Fibroblast of the aortic adventitia (primary cell): ENCODE measurements around the genes ANXA2 and ICE2.

GRCh38 chr15:57469052-57469600 is 92.8 kb downstream of the CGNL1 start:
- CAGE, long polyA plus RNA = no peak

DNA sequence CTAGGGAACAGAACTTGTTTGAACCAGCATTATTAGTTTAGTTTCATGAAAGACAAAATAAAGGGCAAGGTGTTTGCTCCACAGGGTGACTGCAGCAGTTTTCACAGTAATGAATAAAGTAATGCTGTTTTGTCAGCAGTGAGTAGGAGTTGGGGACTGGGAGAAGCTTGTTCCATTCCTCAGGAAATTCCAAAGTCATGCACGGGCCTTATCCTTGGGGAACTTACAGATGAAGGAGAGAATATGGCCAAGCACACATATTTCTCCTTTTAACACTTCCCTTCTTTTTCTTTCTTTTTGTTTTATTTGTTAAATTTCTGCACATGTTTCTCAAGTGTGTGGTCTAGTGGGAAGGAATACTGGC is 100.4 kb downstream of the CGNL1 start:
- CAGE, long polyA plus RNA = no peak

DNA sequence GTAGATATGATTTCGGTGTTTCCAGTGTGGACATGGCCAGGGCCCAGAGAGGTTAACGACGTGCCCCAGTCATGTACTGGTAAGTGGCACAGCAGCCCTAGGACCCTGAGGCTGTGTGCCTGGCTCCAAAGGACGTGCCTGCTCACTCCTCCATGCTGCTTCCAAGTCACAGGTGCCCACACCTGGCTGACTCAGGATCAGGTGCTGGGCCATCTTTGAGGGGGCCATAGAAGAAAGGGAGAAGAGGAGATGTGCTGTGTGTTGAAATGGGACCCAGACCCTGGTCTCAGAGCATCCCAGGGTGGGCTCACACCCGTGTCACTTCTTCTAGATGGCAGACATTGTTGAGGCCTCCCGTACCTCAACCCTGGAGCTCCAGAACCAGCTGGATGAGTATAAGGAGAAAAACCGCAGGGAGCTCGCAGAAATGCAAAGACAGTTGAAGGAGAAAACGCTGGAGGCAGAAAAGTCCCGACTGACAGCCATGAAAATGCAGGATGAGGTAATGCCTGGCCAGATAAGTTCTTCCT is 67.4 kb upstream of the MYZAP start:
- CAGE, long polyA plus RNA = no peak

DNA sequence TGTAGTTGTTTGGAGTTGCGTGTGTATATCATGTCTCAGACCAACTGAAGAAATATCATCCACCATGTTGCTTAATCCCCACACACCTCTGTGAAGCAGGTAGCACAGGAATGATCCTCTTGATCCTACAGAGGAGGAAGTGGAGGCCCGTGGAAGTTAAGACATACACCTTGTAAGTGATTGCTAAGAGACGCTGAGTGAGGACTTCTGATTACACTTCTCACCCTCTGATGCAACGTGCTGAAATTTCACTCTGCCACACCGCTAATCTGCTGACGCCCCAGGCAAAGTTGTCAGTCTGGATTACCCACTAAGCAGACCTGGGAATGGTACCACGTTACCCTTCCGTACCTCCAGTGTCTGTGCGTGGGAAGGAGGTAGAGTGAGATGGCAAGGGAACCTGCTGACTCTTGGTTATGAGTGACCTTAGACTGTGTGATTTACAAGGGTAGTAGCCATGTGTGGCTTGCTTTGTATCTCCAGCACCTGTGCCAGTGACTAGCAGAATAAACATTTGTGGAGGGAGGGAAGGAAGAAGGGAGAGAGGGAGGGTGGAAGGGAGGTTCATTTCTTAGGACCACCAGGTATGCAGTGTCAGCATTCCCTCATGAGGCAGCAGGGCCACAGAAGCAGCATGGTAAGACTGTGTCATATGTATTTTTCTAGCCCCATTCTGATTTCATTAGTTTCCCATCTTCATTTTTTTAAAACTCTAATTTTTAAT is 115.1 kb downstream of the ALDH1A2 start:
- CAGE, long polyA plus RNA = no peak

DNA sequence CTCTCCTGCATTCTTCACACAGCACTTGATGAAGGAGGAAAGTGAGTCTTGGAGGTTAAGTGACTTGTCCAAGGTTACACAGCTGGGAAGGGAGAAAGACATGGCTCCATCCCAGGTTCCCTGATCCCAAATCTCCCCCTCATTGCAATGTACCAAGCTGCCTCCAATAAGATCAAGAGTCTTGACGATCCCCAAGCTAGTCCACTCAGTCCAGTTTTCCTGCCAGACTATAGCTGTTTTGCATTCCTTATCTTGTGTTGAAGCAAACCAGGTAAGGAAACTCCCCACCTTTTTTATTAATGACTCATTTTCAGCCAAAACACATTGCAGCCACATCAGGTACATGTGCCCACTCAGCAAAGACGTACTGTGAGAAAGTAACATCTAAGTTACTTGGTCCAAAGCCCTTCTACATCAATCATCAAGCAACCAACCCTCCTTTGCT is 41.9 kb downstream of the LIPC start:
- CAGE, long polyA plus RNA = no peak

GRCh38 chr15:58568033-58568600 is 136.3 kb downstream of the LIPC start:
- CAGE, long polyA plus RNA = no peak

DNA sequence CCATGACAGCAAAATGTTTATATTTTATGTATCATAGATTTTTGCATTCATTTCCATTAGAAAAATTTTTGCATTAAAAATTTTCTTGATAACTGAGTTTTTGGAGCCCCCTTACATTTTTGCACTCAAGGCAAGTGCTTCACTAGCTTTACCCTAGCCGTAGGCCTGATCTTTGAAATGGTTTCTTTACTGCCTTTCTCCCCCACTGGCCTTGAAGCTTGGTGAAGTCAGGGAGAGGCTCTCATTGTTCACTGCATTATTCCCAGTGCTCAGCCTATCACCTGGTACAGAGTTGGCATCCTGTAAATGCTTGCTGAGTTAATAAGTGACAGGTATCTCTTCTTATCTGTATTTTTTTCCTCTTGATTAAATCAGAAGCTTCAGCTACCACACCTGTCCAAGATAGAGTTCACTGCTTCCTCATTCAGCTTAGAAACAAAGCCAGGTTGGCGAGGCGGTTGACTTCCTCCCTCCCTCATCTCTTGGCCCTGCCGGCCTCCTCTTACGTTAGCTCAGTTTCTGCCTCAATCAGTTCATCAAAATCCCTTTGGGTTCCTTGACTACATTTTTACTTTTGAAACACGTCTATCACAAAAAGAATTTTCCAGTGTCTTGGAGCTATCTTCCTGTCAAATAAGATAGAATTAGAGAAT is 142.8 kb downstream of the LIPC start:
- CAGE, long polyA plus RNA = no peak

DNA sequence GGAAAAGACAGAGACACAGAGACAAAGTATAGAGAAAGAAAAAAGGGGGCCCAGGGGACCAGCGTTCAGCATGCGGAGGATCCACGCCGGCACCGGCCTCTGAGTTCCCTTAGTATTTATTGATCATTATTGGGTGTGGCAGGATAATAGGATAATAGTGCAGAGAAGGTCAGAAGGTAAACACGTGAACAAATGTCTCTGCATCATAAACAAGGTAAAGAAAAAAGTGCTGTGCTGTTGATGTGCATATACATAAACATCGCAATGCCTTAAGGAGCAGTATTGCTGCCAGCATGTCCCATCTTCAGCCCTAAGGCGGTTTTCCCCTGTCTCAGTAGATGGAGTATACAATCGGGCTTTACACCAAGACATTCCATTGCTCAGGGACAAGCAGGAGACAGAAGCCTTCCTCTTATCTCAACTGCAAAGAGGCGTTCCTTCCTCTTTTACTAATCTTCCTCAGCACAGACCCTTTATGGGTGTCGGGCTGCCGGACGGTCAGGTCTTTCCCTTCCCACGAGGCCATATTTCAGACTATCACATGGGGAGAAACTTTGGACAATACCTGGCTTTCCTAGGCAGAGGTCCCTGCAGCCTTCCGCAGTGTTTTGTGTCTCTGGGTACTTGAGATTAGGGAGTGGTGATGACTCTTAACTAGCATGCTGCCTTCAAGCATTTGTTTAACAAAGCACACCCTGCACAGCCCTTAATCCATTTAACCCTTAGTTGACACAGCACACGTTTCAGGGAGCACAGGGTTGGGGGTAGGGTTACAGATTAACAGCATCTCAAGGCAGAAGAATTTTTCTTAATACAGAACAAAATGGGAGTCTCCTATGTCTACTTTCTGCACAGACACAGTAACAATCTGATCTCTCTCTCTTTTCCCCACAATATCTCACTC is 62.6 kb downstream of the MINDY2 start:
- CAGE, long polyA plus RNA = no peak

DNA sequence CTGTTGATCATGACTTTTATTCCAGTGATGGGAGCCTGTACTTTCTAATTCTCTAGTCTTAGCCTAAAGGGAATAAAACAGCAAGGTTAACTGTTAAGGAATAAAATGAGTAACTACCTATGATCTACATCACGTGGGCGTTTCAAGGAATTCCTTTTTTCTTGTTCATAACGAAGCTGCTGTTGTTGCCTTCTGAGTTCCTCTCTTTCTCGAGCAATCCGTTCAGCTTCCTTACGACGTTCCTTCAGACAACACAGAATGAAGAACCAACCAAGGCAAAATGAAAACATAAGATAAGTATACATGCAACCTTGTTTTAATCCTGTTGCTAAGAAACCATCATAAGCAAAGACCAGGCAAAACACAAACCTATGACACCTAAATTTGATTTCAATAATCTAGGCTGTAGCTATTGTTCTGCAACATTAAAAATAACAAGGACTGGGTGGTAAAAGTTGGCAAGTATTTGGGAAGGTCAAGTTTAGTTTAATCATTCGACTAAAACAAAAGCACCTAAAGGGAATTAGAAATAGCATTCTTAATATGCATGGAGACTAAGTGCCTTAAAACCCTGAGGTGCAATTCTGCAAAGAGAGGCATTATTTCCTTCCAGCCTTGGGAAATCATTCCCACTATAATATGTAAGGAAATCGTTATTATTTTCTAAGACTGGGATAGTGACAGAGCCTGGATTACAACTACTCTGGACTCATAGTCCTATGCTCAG is 44.0 kb downstream of the SLTM start:
- CAGE, long polyA plus RNA = no peak

DNA sequence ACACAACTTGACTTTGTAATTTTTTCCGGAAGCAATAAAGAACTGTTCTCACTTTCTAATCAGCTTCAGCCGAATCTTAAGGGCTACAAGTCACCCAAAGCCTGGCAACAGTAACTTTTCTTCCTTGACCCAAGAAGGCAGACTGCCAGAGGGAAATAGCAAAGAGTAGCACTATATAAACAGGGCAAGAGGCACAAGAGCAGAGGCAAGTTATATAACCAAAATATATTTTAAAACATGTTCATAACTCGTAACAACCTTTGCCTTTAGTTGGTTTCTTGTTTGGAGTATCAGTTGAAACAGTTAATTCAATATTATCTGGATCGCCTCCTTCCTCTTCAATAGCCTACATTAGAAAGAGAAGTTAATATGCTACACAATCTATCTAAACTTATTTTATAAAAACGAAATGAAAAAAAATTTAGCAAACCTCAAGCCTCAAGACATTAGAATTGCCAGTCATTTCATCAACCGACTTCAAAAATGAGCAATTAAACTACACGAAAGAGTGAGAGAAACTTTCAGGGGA is 1.3 kb downstream of the SLTM start:
- CAGE, long polyA plus RNA = no peak

- CAGE, long polyA plus RNA = no peak
These were observed 16.2 kb upstream of the GCNT3 start for GRCh38 chr15:59595290-59595901.

DNA sequence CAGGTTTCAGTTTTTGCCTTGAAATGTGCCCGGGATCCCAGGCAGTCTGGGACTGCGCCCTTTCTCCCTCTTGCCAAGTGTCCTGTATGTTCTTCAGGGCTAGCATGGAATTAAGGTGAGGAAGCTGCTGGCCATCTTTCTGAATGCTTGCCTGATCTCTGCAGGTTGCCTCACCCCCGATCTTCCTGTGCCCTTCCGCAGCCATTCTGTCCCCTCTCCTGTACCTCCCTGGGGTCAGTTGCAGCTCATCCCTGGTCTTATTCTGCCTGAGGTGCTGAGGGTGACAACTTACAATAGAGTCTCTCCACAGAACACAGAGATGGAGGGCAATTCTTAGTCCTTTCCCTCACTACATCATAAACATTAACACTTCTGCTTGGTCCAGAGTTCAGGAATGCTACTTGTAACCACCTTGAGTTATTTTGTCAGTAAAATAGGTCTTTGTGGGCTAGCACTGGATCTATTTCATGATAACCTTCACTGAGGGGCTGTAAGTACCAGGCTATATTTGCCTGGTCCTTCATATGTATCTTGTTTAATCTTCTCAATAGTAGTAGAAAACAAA is 1.1 kb downstream of the GCNT3 start:
- CAGE, long polyA plus RNA = no peak

- CAGE, long polyA plus RNA = no peak
These were observed 14.2 kb downstream of the GCNT3 start for GRCh38 chr15:59625724-59626335.

DNA sequence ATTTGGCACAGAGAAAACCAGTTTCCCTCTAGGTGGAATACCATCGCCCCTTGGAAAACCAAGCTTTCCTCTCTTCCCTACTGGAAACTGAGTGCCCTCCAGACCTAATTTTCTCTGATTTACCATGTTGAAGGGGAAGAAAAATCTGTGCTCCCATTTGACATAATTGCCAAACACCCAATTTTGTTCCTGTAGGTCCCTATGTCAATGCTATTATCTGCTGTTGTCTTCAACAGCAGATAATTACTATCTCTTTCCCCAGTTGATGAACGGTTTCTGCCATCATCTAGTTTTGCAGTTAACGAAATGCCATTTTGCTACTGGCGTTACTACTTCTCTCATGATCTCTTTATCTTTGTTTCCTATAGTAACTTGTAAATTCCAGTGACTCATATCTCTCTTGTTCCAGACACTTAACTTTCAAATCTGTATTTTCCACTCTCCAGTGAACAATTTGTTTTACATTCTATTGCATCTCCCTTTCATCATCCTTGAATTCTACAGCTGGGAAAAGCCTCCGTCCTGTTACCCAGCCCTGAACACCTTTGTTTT is 111.5 kb downstream of the FOXB1 start:
- CAGE, long polyA plus RNA = no peak

GRCh38 chr15:60350970-60351447 is 46.8 kb downstream of the ANXA2 start:
- CAGE, long polyA plus RNA = no peak

DNA sequence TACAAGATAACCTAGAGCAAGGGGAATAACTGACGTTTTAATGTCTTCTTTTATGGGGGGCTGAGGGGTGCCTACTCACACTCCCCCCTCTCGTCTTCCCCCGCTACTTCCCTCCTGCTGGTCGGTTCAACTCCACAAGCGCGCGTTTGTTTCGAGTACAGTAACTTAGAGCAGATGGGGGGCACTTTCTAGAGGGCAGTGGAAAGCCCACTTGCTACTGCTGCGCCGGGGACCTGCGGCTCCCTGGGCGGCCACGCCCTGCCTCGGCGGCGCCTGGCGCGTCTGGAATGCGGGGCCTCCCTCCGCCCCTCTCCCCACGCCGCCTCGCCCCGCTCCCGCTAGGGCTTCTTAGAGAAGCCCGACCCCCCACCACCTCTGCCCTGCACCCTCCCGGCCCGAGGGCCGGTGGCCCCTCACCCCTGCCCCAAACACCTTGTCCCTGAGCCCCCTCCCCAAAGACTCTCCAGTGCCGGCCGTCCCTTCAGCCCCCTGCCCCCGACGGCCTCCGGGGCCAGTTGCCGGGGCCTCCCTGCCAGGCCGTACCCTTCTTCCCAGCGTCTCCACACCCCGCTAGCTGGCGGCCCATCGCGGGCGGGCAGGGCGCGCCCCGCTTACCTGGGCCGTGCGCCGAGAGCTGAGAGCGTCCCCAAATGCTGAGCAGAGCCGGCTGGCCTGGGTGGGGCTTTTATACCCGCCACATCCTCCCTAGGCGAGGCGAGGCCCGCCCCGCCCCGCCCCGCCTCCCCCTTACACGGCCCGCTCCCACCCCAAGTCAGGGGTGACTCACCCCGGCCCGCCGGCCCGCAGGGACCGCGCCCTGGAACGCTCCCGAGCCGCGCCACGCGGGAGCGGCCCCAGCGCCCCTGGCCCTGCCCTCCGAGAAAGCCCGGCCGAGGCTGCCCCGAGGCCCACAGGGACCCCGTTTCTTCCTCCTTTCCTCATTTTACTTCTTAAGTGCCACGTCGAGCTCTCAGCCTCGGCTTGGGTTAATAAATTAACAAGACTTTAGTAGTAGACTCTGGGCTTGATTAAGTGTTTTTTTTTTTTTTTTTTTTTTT is at the start of gene ANXA2:
TSS of gene ANXA2 (minus strand) at position 659 of the 1,058 bp plus-strand sequence.
- CAGE, long polyA plus RNA = no peak

DNA sequence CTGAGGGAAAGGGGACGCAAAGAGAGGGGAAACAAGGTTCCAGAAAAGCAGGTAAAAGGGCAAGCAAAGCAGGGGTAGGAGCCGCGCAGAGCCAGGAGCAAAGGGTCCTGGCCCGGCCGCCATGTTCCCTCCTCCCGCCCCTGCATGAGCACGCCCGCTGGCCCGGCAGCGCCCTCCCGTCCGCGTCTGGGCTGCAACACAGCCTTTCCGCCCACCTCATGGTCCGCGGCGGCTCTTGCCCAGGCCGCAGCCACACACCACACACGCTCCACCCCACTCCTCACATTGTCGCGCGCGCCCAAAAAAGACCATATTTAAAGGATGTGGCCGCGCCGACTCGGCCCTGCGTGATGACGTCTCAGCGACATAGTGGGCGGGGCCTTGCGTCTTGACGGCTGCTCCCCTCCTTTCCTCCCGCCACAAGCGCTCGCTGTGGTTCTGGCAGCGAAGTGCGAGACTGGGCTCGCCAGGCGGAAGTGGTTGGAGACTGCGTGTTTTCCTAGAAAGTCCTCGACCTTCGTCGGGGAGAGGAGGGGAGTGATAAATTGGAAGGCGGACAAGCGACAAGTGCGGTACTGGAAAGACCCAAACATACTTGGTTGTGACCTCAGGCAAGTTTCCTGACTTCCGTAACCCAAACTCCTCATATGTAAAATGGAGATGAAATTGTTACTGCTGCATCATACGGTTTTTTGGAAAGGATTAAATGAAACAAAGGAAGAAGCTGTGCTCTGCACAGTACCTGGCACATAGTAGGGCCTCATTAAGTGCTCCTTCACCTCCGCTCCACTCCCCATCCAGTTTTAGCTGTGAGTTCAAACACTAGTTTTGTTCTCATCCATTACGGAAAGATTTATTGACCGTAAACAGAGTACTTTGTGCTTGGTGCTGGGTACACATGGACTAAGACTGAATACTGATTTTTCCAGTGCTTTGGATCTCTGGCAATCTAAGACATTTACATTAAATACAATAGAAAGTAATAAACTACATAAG is at the start of gene ICE2:
TSS of gene ICE2 (minus strand) at position 355 of the 996 bp plus-strand sequence.
- CAGE, long polyA plus RNA = no peak

DNA sequence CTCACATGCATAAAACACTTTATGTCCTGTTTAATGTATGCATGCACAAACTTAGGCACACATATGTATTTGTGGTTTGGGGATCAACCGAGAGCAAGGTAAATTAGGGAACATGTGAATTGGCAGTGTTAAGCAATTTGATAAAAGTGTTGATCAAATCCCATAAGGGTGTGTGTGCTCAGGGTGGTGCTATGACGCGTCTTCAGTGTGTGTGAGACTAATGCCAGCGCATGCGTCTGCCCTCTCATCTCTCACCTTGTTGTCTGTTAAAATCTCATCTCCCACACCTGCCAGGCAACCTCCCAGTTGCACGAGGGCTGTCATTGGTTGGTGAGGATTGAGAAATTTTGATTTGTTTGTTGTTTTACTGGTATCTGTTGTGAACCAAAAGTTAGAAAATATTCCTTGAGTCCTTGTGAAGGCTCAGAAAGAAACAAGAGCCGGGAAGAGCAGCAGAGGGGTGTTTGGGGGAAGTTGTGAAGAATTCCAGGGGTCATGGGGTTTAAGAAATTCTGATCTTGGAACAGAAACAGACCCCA is 137.2 kb upstream of the ICE2 start:
- CAGE, long polyA plus RNA = no peak

DNA sequence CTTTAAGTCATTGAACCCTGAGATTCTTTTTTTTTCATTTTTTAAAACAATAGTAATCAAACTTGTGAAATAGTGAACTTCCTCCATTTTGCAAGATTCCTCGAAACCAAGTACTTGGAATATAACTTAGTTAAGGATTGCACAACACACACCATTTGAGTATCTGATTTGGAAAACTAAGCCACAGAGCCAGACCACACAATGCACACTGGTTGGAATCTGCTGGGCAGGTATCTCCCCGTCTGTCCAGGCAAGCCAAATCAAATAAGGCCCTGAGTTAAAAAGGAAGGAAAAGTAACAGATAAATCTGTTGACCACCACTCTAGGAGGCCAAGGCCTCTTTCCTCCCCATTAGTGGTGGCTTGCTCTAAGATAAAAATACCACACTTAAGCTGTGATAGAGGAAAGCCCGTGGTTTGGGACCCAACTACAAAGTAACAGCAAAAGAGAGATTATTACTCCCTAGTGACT is 177.6 kb upstream of the ICE2 start:
- CAGE, long polyA plus RNA = no peak

DNA sequence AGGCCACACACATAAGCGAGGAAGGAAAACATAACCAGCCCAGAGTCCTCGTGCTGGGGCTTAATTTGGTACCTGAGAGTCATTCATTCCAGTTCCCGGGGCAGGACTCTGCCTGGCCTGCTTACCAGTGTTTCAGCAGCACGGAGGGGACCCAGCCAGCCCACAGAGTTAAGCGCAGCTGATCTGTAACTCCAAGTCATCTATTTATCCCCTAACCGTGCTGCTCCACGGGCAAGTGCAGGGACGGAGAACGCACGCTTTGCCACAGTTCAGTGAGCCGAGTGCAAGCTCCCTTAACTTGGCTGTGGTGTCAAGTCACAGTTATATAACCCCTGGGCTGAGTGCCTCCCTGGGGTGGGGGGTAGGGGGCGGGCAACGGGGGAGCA is 302.4 kb upstream of the ICE2 start:
- CAGE, long polyA plus RNA = no peak